Measurements from ENCODE around the genes DBNL, ZMIZ2 and MYO1G.

DNA sequence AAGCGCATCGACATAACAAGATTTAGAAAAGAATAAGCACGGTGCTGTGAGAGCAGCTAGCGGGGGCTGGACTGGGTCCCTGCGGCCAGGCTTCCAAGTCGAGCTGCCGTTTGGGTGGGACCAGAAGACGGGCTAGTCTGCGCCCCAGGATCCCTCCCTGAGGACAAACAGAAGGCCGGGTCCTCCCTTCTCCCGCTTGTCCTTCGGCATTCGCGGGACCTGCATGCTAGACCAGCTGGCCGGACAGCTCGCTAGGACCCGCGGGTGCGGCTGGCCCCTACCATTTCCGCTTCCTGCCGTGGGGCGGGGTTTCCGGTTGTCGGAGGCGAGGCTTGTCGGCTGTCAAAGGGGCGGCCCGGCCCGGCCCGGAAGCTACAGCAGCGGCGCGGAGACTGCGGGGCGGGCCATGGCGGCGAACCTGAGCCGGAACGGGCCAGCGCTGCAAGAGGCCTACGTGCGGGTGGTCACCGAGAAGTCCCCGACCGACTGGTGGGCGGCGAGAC is at the start of gene DBNL:
TSS of gene DBNL (plus strand) at position 371 of the 503 bp plus-strand sequence.
- PRO-cap, 3 experiments = peak in 3 of 3 experiments; most common plus-strand start position 363 of the sequence (in 2); most common minus-strand start position 260 of the sequence (in 1)

- PRO-cap, 3 experiments = no peak in any of the 3 experiments
Measured at GRCh38 chr7:44059925-44060428, 5.4 kb downstream of the PGAM2 start.

DNA sequence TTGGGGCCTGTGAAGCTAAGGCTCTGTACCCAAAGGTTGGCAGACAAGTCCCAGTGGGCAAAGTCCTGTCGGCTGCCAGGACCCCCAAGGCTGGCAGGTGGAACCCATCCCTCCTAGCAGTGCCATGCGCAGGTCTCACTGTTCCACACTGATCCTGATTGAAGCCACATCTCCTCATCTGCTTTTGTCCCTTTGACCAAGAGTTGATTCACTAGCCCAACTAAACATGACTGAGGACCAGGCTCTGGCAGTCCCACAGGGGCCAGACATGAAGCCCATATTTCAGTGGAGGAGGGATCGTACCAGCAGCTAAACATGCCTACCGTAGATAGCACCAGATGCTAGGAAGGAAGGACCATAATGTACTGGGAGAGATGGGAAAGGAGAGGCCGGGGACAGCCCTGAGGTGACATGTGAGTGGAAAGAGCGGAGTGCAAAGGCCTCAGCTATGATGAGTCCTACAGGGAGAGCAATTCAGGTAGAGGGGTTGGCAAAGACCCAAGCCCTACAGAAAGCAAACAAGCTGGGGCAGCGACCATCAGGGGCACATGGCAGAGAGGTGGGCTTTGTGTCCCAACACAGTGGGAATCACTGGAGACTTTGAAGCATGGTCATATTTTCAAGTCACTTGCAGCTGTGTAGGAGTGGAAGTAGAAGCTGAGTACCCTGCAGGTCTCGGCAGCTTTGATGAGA is 1.5 kb upstream of the PGAM2 start:
- PRO-cap, 3 experiments = no peak in any of the 3 experiments

DNA sequence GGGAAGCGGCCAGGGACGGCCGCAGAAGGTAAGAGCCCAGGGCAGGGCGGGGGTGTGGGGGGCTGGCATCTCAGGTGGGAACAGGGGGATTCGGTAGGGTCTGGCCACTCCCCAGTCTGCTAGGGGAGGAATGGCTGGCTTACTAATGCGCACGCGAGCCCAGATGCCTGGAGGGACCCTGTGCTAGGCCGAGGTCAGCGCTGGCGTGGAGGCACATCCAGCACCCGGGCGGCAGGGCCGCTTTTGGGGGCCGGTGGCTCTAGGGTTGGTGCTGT is 683 bp downstream of the AEBP1 start:
- PRO-cap, 3 experiments = no peak in any of the 3 experiments

GRCh38 chr7:44107357-44108278 is 3.5 kb downstream of the AEBP1 start:
- PRO-cap, 3 experiments = no peak in any of the 3 experiments

DNA sequence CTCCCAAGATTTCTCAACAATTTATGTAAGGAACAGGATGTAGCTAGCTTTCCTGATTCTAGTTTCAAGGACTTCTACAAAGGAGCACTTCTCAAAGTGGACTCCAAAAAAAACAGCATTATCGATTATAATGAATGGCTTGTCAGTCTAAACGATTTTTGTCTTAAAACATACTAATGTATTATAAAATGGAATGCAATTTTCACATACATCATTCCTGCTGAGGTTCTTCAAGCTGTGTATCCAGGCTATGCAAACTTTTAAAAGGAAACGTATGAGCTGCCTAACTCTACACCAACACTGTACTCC is 3.5 kb downstream of the NUDCD3 start:
- PRO-cap, 3 experiments = no peak in any of the 3 experiments

GRCh38 chr7:44534080-44534651 is 7.0 kb downstream of the NPC1L1 start:
- PRO-cap, 3 experiments = no peak in any of the 3 experiments

DNA sequence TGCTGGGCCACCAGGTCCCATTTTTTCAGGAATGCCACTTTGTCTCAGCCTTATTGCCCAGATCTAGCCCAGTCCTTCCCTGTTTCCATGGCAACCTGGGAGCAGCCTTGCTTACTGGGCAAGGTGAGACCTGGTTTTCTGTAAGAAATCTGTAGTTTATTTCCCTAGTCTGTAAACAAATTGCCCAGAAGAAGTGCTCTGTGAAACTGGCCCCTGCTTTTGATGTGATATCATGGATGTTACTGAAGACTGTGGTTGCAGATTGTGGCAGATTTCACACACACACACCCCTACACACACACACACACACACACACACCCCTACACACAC is 19.6 kb downstream of the OGDH start:
- PRO-cap, 3 experiments = no peak in any of the 3 experiments

- PRO-cap, 3 experiments = no peak in any of the 3 experiments
Measured at GRCh38 chr7:44630595-44631367, 24.4 kb downstream of the OGDH start.

GRCh38 chr7:44748004-44749013 is at the start of gene ZMIZ2:
Gene ZMIZ2, plus strand, starts transcription at chr7:44748847.
- PRO-cap, 3 experiments = peak in 3 of 3 experiments; most common plus-strand start chr7:44748571 (in 3); most common minus-strand start chr7:44748331 (in 3)

DNA sequence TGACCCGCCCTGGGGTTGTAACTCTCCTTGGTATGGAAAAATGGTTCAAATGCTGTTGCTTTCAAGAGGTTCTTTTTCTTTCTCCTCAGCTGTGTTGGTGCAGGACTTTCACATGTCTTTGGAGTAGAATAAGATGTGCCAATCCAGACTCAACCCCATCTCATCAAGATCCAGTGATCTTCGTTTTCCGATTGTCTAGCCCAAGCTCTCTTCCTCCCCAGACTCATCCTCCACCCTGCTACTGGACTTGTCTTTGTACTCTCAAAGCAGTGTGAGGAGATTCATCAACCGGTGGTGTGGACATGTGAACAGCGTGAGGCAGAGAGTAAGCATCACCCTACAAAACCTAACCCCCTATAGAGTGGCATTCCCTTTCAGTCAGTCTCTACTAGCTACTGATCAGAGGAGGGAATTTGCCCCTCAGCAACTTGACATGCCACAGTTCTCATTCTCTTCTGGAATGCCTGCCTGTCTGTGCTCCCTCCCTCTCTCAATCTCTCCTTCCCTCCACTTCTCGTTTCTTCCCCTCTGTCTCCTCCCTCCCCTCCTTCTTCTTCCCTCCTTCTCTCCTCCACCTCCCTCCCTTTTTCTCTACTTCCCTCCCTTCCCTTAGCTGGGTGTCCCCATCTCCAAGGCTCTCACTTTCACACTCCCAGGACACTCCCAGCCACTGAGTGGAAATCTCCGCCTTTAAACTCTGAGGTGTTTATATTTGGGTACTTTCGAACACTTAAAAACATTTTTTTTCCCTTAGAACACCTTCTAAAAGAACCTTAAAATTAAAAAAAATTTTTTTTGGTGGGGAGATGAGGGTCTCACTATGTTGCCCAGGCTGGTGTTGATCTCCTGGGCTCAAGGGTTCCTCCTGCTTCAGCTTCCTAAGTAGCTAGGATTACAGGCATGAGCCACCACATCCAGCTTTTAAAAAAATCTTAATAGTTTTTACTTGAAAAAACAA is 24.6 kb downstream of the H2AZ2 start:
- PRO-cap, 3 experiments = no peak in any of the 3 experiments

DNA sequence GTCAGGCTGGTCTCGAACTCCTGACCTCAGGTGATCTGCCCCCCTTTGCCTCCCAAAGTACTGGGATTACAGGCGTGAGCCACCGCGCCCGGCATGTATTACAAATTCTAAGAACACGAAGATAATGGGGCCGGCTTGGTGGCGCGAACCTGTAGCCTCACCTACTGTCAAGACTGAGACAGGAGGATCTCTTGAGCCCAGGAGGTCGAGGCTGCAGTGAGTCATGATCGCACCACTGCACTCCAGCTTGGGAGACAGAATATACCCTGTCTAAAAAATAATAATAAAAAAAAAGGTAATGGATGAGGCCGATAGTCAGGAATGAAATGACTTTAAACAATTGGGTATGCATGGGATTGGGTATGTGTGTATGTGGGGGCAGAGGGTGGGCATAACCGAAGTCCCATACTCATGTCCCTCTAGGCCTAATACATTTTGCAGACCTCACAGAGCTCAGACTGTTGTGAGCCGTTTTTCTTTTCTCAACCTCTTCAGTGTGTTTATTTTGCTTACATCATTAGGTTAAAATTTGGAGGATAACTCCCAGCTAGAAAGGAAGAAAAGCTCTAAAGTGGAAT is 1.1 kb upstream of the H2AZ2 start:
- PRO-cap, 3 experiments = no peak in any of the 3 experiments

DNA sequence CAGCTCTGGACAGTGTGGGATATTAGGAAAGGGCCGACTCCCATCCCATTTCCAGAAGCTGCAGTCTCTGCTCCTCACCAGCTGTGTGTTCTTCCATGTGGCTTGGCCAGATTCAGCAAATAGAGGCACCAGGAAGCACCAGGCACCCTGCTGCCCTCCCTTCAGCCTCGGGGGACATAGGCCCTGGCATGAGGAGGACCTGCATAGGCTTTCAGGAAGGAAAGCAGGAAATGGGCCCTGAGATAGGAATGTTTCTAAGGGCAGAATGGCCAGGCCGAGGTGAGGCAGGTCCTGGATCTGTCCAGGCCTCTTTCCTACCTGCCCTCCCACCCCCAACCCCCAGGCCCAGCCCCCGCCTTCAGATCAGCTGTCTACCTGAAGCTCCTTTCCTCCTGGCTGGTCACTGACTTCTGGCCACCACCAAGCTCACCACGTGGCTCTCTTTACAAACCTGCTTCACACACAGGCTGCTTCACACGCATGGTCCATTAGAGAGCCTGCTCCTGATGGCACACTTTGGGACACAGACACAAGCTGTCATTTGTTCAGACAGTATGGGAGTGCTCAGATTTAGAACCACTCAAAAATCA is 27.6 kb upstream of the PURB start:
- PRO-cap, 3 experiments = peak in 3 of 3 experiments; most common plus-strand start position 475 of the sequence (in 2); most common minus-strand start position 108 of the sequence (in 1)

DNA sequence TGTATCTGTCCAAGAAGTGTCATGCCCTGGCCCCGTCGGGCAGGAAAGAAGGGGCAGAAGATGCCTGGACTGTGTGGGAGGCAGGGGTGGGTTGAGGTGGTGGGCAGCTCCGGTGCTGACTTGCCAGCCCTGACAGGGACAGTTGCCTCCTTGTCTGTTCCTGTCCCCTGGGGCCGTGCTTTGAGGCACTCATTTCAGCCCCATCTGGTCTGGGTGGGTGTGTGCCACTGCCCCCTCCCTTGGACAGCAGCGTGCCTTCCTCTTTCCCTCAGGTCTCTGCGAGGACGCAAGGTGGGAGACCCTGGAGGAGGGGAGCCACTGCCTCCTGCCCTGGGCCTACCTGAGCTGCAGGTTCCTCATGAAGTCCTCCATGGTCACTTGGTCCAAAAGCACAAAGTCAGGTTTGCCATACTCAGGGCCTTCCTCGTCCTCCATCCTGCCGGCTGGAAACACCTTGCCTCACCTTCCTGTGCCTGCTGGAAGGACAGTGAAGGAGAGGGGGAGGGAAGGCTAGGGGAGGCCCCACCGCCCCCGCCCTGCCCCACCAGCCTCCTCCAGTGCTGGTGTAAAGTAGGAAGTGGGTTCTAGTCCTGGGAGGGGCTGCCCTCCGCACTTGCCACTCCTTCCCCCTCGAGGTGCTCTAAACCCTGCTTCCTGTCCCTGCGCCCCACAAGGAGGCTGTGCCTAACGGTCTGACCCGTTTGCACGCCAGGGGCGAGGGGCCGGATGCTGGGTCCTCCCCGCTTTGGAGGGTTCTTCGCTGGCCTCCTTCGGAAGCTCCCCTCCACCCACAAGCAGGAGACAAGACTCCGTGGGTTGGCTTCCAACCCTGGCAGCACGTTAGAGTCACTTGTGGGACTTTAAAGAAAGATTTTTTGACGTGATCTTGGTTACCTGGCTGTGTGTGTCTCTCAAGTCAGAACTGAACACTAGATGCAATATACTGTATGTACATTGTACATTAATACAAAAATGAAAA is at the start of gene MYO1G:
TSS of gene MYO1G (minus strand) at position 489 of the 979 bp plus-strand sequence.
- PRO-cap, 3 experiments = no peak in any of the 3 experiments

GRCh38 chr7:45000947-45001731 is 1.1 kb downstream of the CCM2 start:
- PRO-cap, 3 experiments = no peak in any of the 3 experiments

GRCh38 chr7:45178907-45179581 is 21.5 kb downstream of the RAMP3 start:
- PRO-cap, 3 experiments = no peak in any of the 3 experiments

DNA sequence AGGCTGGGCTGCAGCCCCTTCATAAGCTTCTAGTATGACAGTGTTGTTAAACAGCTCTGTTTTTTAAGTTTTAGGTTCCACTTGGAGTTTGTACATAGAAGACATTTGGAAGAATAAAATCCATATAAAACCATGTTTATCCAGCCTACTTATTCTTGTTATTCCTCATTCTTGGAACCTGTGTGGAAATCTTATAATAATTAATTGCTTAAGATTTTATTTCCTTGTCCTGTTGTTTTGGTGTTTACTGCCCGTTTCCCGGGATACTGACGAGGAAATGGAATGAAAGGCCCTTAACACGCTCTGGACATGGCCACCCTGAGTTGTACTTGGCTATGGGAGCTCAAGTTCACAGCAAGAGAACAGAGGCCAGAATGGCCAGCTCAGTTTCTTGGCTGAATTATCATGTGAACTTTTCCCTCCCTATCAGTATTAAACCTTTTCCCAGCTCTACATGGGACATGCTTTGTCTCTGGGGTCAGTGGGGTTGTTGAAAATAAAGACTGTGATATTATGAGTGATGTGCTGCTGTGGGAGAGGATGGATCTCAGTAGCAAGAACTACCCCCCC is 86.9 kb upstream of the IGFBP3 start:
- PRO-cap, 3 experiments = peak in 1 of 3 experiments; most common plus-strand start position 296 of the sequence (in 1)

DNA sequence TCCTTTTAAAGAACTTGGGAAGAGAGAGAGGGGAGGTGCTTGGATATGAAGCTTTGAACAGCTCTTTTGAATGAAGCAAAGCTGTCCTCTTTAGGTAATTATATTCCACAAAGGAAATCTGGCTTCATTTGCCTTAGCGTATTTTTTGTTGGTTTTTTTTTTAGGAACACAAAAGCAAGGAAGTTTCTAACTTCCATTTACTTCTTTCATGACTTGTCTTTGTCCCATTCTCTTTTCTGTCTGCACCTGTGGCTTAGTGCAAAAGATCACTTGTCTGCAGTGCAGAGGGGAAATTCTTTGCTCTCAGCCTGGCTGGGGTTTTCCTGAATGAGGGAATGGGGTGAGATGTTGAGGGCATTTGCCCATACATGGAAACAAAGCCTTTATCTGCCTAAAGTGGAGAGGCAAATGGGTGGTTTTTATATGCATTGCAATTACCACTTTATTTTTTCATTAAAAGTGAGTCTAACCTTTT is 361.0 kb upstream of the IGFBP3 start:
- PRO-cap, 3 experiments = no peak in any of the 3 experiments

GRCh38 chr7:46461148-46461573 is 540.1 kb upstream of the IGFBP3 start:
- PRO-cap, 3 experiments = no peak in any of the 3 experiments

GRCh38 chr7:46678099-46678633 is 757.1 kb upstream of the IGFBP3 start:
- PRO-cap, 3 experiments = no peak in any of the 3 experiments

All from Metastatic Breast Carcinoma in the Ovary (tissue), 3 donors.